Choroid plexus epithelial cell (primary cell): Measurements from ENCODE around the genes NEUROD1 and FSIP2.

DNA sequence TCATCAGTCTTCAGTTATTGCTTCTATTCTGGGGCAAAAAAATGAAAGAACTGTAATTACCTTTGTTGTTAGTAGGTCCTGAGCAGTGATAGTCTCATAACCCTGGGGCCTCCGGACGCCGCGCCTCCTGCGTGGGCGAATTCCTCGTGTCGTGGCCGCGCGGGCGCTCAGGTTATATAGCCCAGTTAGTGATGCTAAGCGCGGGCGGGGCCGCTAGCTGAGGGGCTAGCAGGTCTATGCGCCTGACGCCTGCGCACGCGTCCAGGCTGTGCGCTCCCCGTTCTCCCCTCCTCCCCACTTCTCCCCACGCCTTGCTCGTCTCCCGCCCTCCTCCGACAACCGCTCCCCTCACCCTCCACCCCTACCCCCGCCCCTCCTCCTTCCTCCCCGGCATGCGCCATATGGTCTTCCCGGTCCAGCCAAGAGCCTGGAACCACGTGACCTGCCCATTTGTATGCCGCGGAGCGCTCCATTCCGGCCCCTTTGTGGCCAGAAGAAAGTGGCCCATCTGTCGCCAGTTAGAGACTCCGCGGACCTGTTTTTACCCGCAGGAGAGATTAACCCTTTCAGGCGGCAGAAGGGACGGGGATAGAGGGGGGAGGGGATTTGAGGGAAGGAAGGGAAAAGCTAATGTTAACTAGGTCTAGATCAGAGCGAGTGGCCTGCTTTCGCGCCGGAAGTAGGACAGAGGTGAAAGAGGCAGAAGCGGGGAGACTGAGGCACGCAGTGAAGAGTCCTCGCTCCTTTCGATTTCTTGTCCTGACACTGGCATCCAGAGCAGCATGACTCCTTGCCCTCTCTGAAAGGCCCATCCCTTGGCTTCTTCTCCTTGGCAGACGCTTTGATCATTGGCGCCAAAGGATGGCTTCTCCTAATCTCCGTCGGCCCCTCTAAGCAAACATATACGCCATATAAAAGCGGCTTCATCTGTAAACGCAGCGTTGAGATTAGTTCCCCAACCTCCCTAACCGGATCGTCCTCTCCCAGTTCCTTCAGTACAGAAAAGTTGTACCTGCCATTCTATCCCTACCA lies at the start of gene NEUROD1:
NEUROD1 (minus strand) TSS at position 148 of the 1,032 bp plus-strand sequence.
- RRBS: 3% methylated on average over 6 of the region's 61 CpGs

DNA sequence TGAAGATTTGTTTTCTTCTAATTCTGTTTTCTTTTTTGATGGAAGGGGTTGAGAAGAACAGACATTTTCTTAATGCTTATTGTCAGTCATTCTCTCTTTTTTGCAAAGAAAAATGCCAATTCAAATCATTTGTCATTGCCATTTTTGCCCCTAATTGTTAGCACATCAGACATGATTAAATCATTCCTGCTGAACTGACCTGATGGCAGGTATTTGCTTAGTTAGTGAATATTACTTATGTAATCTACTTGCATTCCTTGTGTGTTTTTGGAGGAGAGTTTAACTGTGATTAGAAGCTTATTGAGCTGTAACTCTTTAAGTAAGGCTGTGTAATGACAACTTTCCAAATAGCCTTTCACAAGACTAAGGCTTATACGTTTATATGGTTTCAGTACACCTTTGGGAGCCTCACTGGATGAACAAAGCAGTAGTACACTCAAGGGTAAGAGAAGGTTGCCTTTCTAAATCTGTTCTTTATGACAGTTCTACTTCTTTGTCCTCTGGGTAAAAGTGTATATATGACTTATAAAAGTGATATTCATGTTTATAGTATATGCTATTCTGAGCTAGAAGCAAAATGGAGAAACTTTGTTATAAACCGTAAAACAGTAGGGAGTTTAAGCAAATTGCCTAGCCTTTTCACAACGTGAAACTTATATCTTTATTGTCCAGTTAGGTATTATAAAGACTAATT lies 4.3 kb downstream of the ITPRID2 start:
- RRBS: no CpG with 5 or more reads among the region's 3 CpGs

GRCh38 chr2:181898698-181899305 lies 7.3 kb downstream of the ITPRID2 start:
- RRBS: no CpG with 5 or more reads among the region's 3 CpGs

- RRBS: no CpG with 5 or more reads among the region's 6 CpGs
These were observed 8.9 kb downstream of the ITPRID2 start for GRCh38 chr2:181900076-181901157.

GRCh38 chr2:181943673-181944188 lies 41.9 kb upstream of the PPP1R1C start:
- RRBS: no CpG with 5 or more reads among the region's 3 CpGs

DNA sequence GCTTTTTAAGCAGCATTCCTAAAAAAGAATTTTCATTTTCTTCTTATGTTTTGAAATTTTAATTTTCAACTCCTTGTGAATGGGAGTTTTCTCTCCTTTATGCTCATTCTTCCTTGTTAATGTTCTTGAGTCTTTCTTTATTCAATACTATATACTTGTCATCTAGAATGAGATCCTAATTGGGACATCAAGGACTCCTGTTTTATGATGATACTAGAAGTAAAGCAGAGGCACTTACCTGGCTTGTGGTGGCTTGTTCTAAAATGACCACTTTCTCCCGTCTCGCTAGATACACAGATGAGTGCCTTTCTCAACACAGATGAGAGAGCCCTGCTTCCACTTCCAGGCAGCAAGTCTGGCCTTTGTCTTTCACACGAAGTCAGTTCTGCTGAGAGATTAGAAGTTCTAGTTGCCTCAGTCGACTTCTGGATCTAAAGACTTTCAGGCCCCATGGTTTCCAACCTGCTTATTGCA lies 70.2 kb downstream of the PPP1R1C start:
- RRBS: no CpG with 5 or more reads among the region's 4 CpGs

GRCh38 chr2:182584249-182584534 lies 131.9 kb upstream of the DNAJC10 start:
- RRBS: no CpG with 5 or more reads among the region's 2 CpGs

DNA sequence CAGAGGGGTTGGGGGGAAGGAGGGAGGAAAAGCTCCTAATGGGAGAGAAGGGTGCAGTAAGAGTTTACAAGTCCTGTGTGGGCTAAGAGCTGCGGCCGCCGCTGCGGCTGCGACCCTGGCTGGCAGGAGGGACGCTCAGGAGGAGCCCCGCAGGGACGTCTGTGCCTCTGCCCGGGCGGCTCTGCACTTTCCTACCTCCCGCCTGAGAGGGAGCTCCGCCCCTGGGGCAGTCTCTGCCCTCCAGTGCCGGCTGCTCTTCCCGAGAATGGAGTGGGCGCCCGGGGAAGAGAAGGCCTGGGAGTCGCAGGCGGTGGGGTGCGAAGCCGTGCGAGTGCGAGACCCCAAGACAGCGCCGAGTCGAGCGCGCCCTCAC lies 549 bp upstream of the FRZB start:
- RRBS: 2% methylated on average over 5 of the region's 27 CpGs

DNA sequence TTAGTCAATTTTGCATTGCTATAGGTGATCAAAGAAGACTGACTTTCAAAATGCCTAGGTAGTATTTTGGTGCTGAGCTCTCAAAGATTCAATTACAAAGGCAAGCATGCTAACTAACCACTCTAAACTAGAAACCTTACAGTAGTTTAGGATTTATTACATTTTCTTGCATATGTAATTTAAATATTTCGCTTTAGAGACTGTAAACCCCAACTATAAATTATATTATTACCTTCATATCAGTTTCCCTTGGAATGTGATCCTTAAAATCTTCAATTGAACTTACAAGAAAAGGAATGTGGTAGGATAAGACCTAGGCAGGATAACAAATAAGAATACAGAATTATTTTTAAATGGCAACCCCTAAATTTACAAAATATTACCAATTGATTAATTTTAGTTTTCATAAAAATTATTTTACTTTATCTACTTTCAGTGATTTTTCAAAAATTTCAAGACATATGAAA lies 68.1 kb upstream of the FRZB start:
- RRBS: no CpG with 5 or more reads among the region's 1 CpG

DNA sequence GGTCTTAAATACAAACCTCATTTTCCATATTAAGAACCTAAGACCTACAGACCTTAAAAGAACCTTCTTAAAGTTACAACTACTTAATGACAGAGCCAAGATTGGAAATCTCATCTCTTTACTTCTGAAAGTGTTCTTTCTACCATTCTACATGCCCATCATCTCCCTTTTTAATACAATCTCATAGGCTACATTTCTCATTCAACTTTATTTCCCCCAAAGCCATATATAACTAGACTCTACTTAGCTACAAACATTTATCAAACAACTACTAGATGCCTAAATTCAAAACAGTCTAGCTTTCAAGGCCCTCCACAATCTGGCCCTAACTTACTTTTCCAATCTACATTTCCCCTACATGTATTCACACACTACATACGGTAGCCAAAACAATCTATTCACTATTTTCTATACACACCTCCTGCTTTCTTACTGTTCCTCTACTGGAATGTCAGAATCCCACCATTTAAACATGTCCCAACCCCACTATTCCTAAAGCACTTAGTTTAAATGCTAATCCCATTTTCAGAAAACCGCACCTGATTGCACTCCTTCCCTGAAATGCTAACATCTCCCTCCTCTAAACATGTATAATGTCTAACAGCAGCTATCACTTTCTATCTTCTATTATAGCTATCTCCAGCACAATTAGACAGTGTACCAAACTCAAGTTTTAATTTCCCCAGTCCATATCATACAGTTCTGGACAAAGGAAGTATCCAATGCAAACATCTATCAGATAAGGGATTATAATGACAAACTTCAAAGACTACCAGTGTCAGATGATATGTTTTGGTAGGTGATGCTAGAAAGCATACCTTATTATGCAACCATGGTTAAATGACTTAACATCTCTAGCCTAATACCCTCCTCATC lies 32.6 kb downstream of the NCKAP1 start:
- RRBS: no CpG with 5 or more reads among the region's 2 CpGs

DNA sequence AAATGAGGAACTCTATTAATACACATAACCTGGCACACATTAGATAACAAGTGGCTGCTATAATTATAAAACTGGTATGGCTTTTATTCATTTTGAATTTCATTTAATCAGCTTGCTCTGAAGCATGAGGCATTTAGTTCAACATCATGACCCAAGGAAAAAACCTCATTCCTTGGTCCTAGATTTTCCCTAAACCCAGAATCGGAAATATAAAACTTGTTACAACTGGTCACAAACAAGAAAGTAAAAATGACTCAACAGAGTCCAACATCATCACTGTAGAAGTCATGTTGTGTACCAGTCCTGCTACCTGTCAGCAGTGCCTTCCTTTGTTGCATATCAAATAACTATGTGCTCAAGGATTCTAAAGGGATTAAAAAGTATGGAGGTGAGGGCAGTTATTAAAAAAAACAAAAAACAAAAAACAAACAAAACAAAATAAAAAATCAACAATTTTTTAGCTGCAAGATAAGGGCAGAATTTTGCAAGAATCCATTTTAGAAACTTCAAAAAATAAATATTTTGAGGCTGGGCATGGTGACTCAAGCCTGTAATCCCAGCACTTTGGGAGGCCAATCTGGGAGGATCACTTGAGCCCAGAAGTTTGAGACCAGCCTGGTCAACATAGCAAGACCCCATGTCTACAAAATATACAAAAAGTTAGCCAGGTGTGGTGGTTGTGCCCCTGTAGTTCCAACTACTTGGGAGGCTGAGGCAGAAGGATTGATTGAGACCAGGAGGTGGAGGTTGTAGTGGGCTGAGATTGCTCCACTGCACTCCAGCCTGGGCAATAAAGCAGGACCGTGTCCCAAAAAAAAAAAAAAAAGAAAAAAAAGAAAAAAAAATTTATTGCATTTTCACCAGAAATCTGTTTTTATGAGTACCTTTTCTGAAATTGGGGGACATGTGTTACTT lies 18.3 kb downstream of the NCKAP1 start:
- RRBS: no CpG with 5 or more reads among the region's 2 CpGs

- RRBS: no CpG with 5 or more reads among the region's 2 CpGs
These were observed 356.2 kb upstream of the ZNF804A start for GRCh38 chr2:184242189-184242462.

DNA sequence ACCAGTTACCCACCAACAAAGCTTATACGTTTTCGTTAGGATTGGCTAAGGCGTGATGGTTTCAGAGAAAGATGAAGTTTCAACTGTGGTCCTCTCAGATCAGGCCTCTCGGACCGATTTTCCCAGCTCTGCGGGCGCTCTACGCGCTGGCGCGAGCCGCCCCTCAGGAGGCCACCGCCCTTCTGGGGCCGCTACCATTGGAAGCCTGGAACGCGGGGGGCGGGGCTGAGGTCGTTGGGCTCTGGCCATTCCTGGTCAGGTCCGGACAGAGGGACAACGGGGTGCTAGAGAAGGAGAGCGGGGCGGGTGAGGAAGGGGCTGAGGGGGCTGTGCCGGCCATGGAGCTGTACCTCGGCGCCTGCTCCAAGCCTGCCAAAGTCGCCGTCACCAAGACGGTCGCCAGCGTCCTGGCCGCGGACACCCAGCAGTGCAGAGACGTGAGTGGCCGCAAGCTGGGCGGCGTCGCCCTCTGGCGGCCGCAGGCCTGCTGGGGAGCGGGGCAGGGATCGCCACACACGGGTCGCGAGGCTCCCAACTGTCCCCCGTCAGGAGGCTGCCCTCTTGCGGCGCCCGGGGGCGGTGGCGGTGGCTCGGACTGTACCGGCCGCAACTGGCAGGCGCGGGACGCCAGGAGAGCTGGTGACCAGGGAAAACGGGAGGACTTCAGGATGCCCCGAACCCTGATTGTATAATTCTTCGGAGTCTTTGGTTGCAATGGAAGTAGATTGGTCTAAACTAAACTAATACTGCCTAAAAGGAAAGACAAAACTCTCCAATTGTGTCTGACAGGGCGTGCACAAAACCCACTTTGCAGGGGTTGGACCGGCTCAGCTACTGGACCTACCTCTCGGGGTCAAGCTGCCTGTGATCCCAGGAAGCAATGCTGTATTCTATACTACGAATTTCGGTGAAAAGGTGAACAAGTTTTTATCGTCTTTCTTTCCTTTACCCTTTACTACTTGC lies at the start of gene FSIP2:
FSIP2 (plus strand) TSS at position 248 of the 963 bp plus-strand sequence.
- RRBS: 3% methylated on average over 4 of the region's 65 CpGs

DNA sequence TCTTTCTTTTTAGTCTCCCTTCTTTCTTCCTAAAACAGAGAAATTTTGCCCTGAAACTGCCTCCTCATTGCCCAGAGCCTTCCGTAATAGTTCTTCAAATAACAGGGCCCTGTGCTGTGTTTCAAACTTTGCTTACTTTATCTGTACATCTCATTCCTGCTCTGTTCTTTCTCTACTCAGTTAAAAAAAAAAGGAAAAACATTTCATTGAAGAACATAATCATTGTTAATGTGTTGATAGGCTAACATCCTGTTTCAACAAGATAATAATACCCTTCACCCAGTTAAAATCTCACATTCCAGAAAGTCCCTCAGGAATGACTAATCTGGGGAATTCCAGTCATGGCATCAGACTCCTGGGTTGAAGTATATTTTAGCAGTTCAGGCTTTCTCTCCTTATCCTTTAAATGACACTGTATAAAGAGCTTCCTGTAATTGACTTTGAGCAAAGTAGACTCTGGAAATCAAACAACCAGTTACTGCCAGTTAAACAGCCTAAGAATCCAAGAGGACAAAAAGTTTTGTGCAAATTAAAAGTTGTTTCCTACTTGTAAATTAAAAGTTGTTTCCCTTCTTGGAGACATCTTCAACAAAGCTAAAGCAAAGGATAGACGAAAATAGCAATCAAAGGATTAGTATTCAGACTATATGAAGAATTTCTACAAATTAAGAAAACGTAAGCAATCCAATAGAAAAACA lies 45.5 kb upstream of the ITGAV start:
- RRBS: no CpG with 5 or more reads among the region's 3 CpGs

- RRBS: no CpG with 5 or more reads among the region's 16 CpGs
These were observed 21.5 kb downstream of the TFPI start for GRCh38 chr2:187532469-187533365.

DNA sequence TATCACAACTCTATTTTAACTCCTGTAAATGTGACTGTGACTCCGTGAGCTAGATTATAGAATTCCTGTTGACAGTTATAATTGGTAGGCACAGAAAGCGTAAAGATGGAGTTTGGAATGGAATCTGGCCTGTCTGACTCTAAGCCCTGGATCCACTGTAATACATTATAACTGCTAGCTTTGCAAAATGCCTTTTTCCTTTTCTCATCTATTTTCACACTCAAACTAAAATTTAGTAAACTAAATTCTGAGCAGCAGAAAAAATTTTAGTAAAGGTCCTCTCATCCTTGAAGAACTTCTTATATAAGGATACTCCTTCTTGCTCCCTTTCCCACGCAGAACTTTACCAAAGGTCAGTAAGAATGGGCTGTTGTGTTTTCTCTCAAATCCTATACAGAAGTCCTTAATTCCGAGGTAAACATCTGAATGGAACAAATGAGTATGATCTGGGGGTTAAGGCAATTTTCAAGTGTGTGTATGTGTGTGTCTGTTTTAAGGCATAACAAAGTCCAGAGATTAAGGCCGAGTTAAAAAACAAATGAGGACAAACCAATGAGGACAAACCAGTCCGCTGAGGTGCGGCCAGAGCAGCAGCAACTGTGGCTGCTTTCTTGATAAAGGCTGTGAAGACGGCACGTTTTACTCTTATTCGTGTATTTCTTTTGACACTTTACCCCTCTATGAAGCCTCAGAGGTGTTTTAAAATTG lies 739 bp upstream of the GULP1 start:
- RRBS: no CpG with 5 or more reads among the region's 10 CpGs

- RRBS: no CpG with 5 or more reads among the region's 6 CpGs
These were observed 7.3 kb downstream of the GULP1 start for GRCh38 chr2:188298701-188299669.

DNA sequence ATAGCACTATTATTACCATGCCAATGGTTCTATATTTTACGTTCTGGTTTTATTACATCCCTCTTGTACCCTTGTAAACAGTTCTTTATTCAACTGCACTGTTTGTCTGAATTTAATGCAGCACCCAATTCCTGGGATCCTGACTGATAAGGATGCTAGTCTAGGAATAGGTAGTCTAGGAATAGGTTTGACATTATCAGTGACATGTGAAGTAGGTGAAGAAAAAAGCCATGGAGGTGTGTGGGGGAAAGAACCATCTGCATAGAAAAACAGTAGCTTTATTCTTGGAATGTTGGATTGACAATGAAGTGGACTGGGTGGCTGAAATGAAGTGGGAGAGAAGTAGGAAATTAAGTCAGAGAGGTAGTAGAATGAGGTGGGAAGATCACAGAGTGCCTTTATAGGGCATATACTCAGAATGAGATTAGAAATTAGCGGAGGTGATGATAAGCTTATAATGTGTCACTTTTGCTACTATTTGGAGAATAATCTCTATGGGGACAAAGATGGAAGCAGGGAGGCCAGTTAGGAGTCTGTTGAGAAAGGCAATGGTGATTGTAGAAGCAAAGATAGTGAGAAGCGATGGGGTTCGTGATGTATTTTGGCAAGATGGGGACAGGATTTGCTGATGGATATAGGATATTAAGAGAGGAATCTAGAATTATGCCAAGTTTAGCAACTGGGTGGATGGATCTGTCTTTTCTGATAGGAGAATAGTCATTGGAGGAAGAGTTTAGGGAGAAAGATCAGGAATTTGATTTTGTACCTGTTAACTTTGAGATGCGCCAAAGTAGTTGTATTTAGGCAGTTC lies 37.7 kb downstream of the GULP1 start:
- RRBS: no CpG with 5 or more reads among the region's 5 CpGs

DNA sequence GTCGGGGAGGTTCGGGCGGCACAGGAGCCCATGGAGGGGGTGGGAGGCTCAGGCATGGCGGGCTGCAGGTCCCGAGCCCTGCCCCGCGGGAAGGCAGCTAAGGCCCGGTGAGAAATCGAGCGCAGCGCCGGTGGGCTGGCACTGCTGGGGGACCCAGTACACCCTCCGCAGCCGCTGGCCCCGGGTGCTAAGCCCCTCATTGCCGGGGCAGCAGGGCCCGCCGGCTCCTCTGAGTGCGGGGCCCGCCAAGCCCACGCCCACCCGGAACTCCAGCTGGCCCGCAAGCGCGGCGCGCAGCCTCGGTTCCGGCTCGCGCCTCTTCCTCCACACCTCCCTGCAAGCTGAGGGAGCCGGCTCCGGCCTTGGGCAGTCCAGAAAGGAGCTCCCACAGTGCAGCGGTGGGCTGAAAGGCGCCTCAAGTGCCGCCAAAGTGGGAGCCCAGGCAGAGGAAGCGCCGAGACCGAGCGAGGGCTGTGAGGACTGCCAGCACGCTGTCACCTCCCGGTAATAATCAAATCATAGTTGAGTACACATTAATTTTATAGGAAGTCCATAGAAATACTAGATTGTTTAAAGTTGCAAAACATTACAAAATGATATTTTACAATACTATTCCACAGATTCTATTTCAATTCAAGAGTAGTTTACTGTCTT lies 314.9 kb downstream of the GULP1 start:
- RRBS: no CpG with 5 or more reads among the region's 42 CpGs

GRCh38 chr2:188986881-188987249 lies 12.7 kb downstream of the COL3A1 start:
- RRBS: no CpG with 5 or more reads among the region's 4 CpGs